ENCODE results near the genes TEX261, SPR, EMX1 and RAB11FIP5.

GRCh38 chr2:70766980-70767329 is 1.0 kb downstream of the ADD2 start:
- PRO-cap, result unidirectional peak, plus-strand start at chr2:70767194

GRCh38 chr2:70993965-70995395 is at the start of gene TEX261:
TEX261 (minus strand) TSS chr2:70994873.
- PRO-cap, result bidirectional peak, plus-strand start at chr2:70994981, minus-strand start at chr2:70994854

GRCh38 chr2:71070306-71071046 is 2.0 kb downstream of the NAGK start:
- PRO-cap, result no peak

DNA sequence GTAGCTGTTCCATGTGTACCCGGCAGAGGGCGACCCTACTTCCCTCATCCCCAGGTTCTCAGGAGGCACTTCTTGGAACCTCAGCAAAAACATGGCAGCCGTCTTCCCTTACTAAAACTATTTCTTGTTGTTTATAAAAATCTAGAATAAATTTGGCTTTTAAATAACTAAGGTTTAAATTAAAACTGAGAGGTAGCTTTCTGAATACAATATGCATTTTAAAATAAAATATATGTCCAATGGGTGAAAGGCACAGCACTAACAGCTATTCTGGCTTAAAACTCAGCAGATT is 29.5 kb downstream of the MCEE start:
- PRO-cap, result no peak

GRCh38 chr2:71401701-71402178 is 64.8 kb upstream of the DYSF start:
- PRO-cap, result no peak

DNA sequence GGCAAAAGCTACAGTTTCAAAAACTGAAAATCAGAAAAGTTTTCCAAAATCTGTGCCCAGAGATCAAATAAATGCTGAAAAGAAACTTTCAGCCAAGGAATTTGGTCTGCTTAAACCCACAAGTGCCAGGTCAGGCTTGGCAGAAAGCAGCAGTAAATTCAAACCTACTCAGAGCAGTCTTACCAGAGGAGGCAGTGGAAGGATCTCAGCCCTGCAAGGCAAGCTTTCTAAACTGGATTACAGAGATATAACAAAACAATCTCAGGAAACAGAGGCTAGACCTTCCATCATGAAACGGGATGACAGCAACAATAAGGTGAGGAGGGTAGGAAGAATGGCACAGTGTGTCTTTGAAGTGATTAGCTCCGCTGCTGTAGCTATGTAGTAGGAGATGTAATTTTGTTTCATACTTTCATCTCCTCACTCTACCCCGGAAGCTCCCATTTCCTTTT is 42.8 kb upstream of the DYSF start:
- PRO-cap, result no peak

- PRO-cap, result no peak
Observed at GRCh38 chr2:71456218-71456618, 10.3 kb upstream of the DYSF start.

DNA sequence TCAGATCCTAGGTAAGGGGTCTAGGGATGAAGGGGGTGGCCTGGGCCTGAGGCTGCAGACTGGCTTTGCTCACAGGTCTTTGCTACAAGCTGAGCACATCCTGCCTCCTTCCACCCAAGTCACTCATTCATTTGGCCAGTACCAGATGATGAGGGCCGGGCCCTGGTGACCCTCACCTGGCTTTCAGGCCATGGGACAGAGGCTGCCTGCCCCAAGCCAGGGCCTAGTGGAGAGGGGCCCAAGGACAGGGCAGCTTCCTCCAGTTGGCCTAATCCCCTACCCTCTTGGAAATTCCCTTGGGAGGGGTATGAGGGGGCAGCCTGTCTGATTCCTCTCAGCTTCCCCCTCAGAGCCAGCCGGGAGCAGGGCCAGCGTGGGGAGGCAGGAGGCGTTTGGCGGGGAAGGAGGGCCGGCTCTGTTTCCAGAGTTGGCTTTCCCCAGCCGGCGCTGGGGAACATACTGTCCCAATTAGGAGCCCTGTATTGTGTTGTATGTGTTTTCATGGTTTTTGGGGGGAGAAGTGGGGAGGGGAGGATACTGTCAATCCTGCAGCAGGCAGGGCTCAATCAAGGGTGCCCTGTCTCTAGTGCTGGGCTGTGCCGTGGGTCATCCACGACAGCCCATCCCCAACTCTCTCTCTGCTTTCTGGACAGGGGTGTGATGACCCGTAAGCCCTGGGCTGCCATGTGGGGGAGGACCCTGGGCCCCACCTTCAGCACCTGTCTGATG is 219.0 kb downstream of the DYSF start:
- PRO-cap, result no peak

DNA sequence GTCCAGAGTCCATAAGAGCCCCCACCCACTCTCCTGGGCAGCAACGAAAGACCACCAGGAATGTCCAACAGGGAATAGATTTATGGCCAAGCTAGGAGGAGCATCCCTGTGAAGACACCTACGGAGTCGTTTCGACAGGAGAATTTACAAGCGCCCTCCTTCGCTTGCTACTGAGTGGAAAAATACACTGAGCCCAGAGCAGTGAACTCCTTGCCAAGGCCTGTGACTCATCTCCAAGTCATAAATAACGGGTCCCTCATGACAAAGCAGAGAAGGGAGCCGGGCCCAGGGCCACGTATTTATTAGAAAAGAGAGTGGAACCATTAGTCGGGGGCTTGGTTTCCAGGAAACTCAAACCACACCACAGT is 276.3 kb downstream of the DYSF start:
- PRO-cap, result no peak

DNA sequence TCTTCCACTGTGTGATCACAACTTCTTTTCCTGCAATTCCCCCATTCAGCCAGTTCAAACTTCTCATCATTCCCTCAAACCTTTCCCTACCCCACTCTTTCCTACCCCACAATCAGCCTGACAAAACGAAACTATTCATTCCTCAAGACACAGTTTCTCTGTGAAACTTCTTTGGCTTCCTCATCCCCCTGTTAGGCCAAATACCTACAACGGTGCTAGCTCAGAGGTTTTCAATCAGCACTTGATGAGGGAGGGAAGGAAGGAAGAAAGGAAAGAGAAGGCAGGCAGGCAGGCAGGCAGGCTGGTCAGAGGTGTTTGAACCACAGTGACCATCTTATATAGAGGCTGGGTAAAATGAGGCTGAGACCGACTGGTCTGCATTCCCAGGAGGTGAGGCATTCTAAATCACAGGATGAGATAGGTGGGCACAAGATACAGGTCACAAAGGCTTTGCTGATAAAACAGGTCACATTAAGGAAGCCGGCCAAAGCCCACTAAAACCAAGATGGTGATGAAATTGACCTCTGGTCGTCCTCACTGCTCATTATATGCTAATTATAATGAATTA is 59.4 kb downstream of the CYP26B1 start:
- PRO-cap, result no peak

DNA sequence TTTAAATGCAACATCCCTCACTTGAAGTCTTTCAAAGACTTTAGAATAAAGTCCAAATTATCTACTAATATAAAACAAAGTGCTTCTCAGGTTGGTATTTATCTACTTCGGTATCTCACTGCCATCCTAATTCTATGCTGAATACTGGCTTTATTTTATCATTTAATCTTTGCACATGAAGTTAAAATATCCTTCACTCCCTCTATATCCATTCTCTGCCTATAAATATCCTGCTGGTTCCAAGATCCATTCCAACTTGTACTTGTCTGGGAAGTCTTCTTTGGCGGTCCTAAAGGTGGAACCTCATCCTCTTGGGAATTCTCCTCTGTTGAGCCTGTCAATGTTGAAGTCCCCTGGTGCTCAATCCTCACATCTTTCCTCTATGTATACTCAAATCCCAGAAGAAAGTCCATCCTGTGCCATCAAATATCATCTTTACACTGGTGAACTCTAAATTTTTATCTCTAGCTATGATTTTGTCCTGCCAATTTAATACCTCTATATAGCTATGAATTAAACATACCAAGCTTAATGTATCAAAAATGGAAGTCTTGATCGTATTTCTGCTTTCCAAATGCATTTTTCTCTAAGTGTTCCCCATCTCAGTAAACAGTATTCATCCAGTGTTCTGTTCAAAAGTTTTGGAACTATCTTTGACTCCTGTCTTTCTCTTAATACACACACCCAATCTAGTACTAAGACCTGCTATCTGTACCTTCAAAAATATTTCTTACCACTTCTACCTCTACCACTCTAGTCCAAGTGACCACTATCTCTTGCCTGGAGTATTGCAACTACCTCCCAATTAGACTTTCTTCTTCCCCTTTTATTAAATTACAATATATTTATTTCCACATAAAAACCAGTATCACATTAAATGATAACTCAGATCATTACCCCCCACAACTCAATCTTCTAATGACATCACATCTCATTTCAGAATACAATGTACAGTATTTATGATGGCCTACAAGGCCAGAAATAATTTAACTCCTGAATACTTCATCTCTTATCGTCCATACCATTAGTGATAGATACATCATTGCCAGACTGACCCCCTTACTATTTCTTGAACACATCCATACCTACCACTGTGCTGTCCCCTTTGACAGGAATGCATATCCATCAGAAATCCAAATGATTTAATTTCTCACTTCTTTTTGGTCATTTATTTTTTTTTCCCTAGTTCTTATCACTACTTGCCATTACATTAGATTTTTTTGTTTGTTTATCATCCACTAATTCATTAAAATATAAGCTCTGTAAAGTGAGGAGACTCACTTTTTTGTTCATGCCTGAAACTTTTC is 329.5 kb upstream of the CYP26B1 start:
- PRO-cap, result no peak

DNA sequence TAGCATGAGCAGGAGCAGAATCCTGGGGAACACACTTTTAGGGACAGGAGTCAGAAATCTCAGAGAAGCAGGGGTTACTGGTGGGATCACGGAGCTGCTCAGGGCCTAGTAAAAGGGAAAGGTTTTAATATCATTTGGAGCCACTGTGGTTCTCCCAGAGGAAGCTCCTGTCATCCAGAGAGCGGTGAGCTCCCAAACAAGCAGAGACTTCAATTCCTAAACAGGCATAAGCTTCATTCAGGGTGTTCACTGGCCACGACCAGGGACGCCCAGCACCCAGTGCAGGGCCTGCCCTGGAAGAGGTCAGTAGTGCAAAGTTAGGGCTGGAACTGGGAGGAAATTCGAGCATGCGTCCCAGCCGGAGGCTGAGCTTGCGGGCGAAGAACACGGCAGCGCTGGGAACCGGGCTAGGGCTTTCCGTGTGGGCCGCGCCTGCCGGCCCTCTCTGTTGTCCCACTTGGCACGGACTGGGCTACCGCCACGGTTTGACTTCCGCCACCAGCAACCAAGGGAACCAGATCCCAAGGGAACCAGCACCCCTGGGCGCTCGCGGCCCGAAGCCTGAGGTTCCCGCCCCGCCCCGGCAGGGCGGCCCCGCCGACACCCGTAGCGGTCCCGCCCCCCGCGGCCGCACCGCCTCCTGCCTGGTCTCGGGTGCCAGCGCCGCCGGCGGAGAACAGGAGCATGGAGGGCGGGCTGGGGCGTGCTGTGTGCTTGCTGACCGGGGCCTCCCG is at the start of gene SPR:
TSS of gene SPR (plus strand) at position 660 of the 734 bp plus-strand sequence.
- PRO-cap, result no peak

DNA sequence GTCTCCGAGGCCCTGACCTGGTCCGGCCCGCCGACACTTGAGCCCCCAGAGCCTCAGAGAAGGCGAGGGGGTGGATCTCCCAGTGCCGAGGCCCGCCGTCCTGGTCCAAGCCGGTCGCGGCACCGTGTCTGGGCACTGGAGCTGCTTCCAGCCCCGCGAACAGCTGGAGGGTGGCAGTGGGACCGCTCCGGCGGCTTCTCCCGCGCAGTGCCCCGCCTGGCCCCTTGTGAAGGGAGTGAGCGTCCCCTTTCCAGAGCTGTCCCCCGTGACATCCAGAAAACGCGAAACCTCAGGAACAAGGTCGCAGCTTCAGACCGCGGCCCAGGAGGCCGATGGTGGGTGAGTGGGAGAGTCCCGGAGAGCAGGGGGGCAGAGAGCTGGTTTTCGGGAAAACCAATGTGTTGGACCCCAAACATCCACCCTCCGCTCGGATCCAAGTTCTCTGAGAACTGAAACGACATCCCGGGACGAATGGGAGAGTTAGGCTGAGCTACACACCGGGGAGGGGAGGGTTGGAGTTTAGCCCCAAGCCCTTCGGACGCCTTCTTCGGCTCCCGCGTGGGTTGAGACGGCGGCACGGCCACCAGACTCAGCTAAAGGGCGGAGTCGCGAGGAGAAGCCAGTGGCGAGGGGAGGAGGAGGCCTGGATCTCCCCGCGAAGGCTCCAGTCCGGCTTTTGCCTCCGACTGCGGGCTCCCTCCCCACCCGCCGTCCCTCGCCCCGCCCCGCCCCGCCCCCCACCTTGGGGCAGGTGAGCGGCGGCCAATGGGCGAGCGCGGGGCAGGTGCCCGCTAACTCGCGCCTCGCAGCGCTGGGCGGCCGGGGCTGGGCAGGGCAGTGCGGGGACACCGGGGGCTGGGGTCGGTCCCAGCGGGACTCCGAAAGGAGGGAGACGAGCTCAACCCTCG is at the start of gene EMX1:
TSS of gene EMX1 (plus strand) at position 794 of the 908 bp plus-strand sequence.
- PRO-cap, result no peak

DNA sequence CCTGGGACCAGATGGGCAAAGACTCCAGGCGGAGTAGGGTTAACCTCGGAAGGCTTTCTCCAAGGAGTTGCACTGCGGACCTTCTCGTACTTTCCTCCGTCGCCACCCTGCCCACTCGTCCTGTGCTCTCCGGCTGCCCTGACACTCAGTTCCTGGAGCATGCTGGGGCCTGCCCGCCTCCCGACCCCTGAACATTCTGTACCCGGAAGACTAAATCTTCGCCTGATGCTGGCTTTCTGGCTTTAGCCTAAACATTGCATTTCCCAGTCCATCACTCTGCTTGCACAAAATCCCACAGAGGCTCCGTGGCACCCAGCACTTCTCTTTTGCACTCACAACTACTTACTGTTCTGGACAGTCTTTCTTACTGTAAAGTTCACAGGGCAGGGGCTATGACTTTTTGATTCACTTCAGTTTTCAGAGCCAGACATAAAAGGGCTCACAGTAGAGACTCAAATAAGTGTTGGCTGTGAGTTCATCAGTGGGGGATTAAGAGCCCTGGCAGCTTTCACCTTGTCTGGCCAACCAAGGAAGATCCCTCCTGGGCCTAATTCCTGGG is 638 bp upstream of the SFXN5 start:
- PRO-cap, result no peak

DNA sequence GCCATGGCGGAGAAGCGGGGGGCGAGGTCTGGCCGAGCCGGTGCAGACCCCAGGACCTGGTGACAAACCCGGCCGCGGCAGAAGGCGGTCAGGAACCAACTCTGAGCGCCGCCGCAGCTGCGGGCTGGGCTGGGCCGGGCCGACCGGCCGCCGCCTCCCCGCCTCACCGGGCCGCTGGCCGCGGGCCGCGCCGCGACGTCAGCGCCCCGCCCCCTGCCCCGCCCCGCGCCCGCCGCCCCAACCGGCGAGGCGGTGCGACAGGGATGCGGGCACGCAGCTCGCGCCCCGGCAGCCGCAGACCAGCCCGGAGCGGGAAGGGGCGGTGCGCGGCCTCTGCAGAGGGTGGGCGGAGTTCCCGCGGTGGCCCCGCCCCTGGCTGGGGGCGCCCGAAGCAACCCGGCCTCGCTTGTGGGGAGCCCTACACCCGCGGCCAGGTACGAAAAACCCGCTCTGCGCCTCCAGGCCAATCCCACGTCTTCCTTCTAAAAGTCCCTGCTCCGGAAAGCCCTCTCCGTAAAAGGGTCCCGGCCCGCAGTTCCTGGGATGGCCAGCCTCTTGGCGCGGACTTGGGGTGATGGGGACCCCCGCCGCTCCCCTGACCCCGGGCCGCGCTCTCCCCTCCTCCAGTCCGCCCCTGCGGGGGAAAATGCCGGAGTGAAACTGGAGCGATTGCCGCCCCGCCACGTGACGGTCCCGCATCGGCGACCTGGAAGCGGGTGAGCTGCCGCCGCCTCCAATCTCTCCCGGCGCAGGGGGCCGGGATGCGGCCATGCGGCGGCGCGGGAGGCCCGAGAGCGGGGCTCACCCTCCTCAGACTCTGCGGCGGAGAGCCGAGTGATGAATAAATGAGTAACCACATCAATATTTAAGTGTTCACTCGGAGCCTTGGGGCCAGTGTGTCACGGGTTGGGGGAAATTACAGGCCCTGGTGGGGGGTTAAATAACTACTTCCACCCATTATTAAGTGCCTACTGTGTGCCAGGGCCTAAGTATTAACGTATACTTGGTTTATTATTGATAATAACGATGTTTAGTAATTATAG is at the start of gene RAB11FIP5:
TSS of gene RAB11FIP5 (minus strand) at position 176 of the 1,043 bp plus-strand sequence.
- PRO-cap, result bidirectional peak, plus-strand start at position 239 of the sequence, minus-strand start at position 165 of the sequence; bidirectional peak, plus-strand start at position 726 of the sequence, minus-strand start at position 764 of the sequence

DNA sequence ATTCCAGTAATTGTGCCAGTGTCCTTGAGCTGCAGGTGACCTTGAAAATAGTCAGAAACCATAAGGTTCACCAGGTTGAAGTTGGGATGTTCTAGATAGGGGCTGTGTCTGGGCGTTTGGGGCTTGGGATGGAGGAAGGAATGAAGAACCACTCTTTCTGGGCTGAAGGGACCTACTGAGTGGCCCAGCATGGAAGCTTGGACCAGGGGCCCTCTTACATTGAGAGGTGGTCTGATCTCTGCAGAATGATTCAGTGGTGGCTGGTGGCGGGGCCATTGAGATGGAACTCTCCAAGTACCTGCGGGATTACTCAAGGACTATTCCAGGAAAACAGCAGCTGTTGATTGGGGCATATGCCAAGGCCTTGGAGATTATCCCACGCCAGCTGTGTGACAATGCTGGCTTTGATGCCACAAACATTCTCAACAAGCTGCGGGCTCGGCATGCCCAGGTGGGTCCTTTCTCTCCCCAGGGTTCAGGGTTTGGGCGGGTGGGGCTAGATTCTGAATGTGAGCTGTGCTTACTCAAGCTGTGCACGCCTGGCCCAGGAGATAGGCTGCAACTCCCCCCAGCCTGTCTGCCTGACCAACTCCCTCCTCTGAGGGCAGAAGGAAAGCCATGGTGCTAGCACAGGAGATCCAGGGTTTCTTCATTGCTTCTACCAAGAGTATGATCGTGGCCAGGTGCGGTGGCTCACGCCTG is 17.0 kb downstream of the CCT7 start:
- PRO-cap, result no peak

DNA sequence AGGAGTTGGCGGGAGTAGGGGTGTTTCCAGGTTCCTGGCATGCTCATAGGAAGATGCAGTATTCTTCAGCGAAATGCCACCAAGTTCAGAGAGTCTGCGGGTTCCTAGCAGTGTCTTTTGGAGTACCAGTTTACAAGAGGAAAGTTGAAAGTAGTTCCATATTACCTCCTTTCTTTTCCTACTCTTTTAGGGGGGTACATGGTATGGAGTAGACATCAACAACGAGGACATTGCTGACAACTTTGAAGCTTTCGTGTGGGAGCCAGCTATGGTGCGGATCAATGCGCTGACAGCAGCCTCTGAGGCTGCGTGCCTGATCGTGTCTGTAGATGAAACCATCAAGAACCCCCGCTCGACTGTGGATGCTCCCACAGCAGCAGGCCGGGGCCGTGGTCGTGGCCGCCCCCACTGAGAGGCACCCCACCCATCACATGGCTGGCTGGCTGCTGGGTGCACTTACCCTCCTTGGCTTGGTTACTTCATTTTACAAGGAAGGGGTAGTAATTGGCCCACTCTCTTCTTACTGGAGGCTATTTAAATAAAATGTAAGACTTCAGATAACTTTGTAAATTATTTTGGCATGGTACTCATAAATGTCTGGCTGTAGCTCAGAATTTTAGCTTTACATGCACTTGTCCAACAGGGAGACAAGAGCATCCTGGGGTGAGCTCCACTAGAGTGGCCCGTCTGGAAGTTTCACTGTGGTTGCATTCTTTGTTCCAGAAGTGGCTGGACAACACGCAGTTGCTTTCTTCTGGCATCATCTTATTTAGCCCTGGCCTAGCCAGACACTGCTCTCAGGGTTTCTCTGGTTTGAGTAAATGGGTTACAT is 18.6 kb downstream of the CCT7 start:
- PRO-cap, result no peak

DNA sequence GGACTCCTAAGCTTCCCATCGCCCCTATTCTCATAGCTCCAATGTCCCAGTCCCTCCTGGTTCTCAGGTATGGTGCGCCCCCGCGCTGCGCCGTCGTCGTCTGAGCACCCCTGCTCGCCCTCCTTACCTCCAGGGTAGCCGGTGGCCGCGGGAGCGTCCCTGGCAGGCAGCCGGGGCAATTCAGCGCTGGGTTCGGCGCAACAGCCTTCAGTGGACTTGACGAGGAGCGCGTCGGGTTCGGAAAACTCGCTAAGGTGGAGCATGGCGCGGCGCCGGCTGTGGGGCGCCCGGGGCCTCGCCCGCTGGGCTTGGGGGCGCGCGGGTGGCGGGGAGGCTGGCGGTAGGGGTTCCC is 317 bp downstream of the EGR4 start:
- PRO-cap, result no peak

DNA sequence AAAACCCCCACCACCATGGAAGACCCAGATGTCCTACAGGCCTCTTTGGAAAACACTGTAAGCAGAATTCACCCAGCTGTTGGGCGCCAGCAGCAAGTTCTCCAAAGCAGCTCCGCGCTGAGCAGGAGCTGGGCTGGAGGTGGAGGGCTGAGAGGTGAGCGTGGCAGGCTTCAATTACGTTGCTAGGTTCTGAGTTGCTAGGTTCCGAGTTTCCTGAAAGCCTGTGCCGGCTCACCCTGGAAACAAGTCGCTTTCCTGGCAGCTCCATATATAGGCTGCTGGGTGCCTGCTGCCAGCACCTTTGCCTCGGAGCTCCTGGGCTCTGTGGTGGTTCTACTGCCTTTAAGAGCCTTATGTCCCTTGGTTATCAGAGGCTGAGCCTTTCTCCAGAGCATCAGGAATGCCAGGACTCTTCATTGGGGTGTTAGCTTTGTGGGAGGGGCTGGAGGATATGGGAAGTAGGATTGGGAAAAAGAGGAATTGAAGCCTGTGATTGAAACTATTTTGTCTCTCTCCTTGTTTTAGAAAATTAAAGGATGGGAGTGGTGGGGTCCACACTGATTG is 14.4 kb upstream of the EGR4 start:
- PRO-cap, result no peak

DNA sequence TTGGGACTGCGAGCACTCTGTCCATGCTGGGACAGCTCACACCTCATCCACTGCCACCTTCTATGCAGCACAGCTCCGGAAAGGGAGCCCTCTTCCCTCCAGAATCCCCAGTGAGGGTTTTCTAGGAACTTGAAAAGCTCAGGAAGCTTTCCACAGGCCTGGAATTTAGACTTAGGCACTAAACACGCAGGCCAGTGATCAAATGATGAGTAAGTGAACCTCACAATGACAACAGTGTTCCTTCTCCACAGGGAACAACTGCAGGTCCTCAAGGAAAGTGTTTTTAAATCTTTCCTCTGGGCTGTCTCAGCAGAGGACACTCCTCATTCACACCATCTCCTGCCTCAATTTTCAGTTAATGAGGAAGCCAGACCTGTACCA is 2.1 kb upstream of the ACTG2 start:
- PRO-cap, result no peak

Data from LUHMES (cell line).